ENCODE measurements around a stretch of chr17.

GRCh38 chr17:13024368-13024870 is 6.6 kb upstream of the ELAC2 start:
- PRO-cap, result no peak

- PRO-cap, result no peak
Observed at GRCh38 chr17:13639340-13639544, 37.5 kb upstream of the HS3ST3A1 start.

- PRO-cap, result no peak
Observed at GRCh38 chr17:13931758-13932587, 137.3 kb upstream of the COX10 start.

- PRO-cap, result no peak
Observed at GRCh38 chr17:14200870-14201572, 35.6 kb downstream of the CDRT15 start.

DNA sequence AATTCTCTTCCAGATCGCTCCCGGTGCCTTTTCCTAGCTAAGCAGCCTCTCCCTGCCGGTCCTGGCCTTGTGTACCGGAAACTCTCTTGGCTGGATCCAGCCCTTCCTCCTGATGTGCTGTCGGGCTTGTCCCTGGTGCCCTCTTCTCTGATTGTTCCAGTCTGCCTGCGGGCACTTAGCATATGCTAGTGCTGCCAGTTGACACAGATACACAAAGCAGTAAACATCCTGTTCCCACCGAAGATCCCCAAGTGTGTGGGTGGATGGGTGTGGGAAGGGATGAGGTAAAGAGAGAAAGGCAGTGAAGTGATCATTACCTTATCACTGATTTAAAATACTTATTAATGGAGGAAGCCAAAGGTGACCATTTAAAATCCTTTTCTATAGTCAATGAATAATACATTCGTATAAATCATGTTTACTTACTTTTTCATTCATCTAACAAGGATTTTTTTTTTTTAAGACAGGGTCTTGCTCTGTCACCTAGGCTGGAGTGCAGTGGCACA is 9.8 kb downstream of the HS3ST3B1 start:
- PRO-cap, result no peak

DNA sequence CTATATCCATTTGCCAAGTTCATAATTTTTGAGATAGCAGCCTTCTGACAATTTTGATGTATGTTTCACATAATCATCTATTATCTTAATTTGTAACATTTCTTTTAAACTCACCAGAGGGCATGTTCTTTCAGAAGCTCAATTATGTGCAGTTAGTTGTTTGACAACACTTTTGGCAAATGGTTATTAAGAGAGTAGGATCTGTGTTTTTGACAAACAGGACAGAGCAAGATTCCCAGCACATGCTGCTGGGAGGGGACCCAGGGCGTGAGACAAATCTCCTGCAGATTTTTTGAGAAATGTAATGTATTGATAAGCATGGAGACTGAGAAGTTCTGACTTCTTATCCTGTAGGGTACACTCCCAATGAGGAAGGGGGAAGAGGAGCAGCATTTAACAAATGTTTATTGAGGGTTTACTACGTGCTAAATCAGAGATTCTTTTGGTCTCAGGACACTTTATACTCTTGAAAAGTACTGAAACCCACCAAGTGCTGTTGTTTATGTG is 73.8 kb downstream of the HS3ST3B1 start:
- PRO-cap, result no peak

- PRO-cap, result no peak
Observed at GRCh38 chr17:14756421-14756942, 455.6 kb downstream of the HS3ST3B1 start.

- PRO-cap, result no peak
Observed at GRCh38 chr17:14776716-14777205, 475.9 kb downstream of the HS3ST3B1 start.

DNA sequence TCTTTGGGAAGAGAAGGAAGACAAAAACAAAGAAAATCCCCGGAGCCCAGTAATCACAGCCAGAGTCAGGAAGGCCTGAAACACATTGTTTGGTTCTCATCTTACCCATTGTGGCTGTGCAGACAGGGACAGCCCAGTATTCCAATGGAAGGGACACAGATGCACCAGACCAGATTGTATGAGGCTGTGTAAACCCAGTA is 187.9 kb downstream of the PMP22 start:
- PRO-cap, result no peak

DNA sequence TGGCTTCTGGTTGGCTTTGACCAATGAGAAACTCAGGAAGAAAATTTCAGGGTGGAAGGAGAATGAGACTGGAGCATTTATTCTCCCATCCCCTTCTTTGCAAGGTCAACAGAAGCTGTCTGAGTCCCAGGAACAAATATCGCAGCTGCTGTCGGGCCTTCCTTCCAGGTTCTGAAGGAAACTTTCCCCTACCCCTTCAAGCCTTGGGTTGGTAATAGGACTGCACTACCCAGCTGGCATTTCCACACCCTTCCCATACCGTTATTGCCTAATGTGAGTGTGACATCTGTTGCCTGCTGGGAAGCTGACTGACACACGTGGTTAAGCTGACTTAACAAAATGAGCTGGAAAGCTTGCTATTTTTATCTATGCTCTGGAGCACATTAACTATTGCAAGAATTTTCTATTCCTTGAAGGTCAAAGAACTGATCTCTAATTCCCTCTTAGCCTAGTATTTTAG is 79.6 kb downstream of the PMP22 start:
- PRO-cap, result no peak

DNA sequence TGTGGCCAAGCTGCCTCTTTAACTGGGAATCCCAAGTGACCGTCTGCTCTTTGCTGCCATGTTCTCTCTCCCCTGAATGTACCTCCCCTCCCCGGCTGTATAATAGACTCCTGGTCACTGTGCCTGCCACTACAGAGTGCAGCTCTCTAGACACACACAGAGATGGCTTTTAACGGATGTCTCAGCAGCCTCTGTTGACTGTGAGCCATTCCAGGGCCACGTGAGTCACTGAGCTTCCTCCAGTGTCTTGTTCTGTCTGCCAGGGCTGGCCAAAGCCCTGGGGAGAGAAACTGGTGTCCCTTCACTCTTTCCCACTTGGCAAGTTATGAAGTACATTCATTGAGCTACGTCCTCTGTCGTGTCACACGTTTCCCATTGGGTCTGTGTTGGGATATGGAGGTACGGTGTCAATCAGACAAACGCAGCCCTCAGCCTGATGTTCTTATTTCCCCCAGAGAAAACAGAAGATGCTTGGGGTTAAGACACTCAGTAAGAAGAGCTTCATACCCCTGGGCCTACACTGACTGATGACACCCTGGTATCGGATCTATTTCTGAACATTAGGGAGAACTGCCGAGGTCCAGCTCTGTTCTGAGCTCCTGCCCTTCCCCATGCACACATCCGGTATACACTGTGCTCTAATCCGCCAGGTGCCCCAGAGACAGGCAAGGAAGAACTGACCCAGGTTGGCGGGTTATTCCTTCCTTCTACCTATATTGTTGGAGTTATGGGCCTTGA is 57.8 kb upstream of the TEKT3 start:
- PRO-cap, result no peak

DNA sequence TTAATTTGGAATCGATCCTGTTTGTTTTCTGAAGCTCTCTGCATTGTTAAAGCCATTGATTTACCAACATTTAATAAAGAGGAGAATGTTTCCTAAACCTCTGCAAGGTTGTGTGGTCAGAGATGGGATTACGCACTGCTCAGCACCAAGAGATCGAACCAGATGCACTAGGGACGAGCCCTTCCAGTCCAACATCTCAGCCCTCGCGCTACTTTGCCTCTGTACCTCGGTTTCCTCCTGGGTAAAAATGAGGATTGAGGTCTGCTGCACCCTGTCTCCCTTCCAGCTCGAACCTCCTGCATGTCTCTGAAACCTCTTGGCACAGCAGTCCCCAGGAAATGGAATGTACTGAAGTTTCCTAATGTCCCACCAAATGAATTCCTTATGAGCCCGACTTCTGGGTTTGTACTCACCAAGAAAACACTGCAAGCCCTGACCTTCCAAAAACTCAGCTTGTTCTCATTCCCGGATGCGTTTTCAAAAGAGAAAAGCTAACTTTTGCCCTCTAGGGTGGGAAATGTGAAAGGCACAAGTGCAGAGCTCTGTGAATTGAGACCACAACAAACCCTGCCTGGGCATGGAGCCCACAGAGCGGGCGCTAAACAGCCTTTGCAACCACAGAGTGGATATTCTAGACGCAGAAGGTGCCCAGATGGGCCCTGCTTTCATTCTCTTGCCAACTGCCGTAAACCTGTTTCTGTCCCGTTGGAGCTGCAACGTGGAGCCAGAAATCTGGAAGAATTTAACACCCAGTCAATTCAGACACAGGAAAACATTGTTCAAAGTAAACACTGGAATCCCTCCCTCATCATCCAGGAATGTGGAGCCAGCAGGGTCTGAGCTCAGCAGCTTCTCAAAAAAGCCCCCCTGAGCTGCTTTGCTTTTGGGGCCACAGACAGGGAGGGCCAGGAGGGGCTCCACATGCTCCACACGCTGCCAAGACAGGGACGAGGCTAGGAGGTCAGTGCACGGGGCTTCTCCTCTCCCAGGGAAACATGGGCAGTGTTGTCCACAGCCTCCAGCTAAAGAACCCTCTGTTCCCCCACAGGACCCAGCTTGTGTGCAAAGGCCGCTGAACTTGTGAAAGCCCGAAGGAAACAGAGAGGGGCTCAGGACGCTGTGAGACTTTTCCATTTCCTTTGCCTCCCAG is 10.2 kb downstream of the CDRT4 start:
- PRO-cap, result no peak

DNA sequence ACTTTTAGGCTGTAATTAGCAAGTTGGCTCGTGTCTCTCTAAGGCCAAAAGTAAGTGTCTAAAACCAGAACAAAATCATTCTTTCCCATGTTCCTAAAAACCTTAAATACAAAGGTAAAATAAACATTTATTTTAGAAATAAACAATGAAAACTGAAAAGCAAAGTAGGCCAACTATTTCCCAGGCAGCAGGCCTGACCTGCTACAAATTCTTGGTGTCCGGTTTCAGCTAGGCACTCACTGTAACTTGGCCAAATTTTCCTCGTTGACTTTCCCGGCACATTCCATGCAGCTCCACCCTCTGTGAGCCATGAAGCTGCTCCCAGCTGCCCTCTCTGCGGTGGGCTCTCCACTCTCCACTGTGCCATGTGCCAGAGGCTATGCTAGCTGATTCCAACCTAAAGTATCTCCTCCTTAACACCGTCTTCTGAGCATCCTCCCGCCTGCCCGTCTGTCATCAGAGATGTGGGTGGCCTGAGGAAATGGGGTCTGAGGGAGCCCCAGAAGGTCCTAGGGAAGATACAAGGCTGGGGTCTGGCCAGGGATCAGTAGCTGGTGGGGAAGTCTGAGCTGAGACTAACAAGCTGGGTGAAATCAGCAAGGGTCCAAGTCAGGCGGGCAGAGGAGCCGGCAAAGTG is 4.0 kb downstream of the CDRT4 start:
- PRO-cap, result no peak

- PRO-cap, result unidirectional peak, minus-strand start at chr17:15490684
Observed at GRCh38 chr17:15490522-15491688, 23.5 kb upstream of the CDRT4 start.

GRCh38 chr17:15651206-15652165 is 32.0 kb upstream of the FBXW10B start:
- PRO-cap, result bidirectional peak, plus-strand start at chr17:15651790, minus-strand start at chr17:15651643; bidirectional peak, plus-strand start at chr17:15651979, minus-strand start at chr17:15651835

GRCh38 chr17:15999880-16000881 is 557 bp downstream of the TTC19 start:
- PRO-cap, result bidirectional peak, plus-strand start at chr17:16000144, minus-strand start at chr17:15999995

GRCh38 chr17:16040307-16040700 is 40.7 kb downstream of the TTC19 start:
- PRO-cap, result no peak

DNA sequence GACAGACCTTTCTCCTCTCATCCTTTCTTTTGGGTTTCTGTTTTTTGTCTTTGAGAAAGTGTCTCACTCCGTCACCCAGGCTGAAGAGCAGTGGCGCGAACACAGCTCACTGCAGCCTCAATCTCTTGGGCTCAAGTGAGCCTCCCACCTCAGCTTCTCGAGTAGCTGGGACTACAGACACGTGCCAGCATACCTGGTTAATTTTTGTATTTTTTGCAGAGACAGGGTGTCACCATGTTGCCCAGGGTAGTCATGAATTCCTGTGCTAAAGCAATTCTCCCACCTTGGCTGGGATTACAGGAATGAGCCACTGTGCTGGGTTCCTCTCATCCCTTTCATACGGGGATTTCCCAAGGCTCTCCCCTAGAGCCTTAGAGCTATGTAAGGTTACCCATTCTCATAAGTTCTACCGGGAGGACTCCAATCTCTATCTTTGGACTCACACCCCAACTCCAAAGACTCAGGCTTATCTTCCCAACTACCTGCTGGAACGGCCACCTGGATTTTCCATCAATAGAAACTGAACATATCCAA is 92.7 kb downstream of the NCOR1 start:
- PRO-cap, result no peak

GRCh38 chr17:16329166-16330039 is 23.9 kb downstream of the CENPV start:
- PRO-cap, result unidirectional peak, plus-strand start at chr17:16329781

DNA sequence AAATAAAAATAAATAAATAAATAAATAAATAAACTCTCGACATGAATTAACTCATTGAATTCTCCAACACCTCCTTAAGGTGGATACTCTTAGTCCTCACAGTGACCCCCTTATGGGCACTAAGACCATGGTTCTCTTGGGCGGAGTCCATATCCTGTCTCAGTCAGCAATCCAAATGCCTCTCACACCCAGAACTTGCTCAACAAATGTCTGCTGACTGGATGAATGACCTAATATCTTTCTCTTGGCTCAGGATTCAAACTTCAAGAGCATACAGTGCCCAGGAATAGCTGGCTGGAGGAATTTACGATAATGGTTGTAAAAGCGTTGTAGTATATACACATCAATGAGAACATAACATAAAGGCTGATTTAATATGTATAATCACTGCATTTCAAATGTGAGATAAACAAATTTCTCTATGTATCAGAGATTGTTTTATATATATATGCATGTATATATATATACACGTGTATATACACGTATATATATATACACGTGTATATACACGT is 6.7 kb upstream of the UBB start:
- PRO-cap, result no peak